Thoracic aorta endothelial cell (primary cell): ENCODE results near the gene TXNL4B.

GRCh38 chr16:71688416-71689161 is 35.9 kb downstream of the PHLPP2 start:
- CAGE, long polyA plus RNA = no peak

GRCh38 chr16:71723417-71724673 is 656 bp downstream of the PHLPP2 start:
- CAGE, long polyA plus RNA = no peak

DNA sequence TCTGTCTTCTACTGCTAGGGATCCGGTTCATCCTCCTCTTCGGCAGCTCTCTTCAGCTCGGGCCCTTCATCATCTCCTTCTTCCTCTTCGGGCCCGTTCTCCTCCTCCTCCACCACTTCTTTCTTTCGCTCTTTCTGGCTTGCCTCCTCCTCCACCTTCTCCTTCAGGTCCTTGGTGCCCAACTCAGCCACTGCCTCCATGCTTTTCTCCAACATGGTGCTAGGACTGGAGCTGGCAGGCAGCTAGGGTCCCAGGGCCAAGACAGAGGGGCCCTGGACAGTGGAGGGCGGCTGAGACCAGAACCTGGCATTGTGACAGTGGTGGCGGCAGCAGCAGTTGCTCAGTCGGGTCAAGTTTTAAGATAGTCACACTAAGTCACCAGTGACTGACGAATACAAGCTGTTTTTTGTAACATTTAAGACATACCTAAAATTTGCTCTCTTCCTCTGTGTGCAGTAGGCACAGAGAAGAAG is 31.0 kb downstream of the AP1G1 start:
- CAGE, long polyA plus RNA = no peak

GRCh38 chr16:71817976-71818420 is 9.4 kb upstream of the AP1G1 start:
- CAGE, long polyA plus RNA = no peak

GRCh38 chr16:71873289-71873492 is 10.8 kb downstream of the ZNF821 start:
- CAGE, long polyA plus RNA = no peak

DNA sequence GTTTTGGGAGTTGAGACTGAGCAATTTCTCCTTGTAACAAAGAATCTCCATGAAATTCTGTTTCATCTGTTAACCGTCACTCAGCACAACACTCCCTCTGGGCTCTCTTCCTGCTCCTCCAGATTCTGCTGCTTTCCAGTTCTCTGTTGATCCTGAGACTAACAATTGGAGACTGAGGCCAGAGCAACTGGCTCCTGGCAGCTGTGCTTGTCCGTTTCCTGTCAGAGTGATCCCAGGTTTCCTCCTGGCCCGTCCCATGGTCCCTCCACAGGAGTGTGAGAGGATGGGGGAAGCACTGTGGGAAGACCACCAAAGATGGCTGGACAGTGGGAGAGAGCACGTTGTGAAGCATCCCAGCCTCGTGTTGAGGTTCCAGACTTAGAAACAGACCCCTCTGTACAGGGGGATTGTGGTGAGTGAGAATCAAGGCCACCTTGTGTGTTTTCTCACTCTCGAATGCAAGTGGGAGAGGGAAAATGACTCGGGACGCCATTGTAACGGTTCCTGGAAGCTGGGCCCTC is 32.6 kb downstream of the IST1 start:
- CAGE, long polyA plus RNA = no peak

GRCh38 chr16:71929910-71930296 is 34.6 kb downstream of the IST1 start:
- CAGE, long polyA plus RNA = no peak

DNA sequence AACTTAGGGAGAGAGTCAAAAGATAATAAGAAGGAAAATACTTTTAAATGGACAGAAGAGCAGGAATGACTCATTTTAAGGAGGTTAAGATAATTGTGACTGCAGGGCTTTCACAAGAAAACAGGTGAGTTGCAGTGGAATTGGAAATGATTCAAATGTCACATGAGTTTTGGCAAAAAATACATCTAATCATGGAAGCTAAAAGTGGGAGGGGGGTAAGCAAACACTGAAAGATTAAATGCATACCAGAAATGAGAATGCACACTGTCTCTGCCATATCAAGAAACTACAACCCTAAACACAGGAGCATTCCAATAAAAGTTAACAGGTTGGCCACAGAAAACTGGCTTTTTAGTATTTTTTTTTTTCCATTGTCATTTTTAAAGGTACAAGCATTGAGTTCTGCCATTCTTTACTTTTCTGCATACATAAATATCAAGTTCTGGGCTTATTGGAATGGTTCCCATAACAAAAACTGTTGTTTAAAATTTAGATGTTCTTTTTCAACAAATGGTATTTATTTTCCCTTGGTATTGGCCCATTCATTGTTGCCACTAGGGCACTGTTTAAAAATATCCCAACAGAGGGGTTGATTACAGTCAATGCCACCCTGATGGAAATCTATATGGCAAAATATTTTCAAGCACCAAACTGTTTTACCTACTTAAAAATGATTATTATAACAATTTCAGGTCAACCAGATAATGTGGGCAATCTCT is 35.1 kb downstream of the IST1 start:
- CAGE, long polyA plus RNA = no peak

- CAGE, long polyA plus RNA = no peak
Measured at GRCh38 chr16:72041923-72042830, 12.1 kb upstream of the HP start.

DNA sequence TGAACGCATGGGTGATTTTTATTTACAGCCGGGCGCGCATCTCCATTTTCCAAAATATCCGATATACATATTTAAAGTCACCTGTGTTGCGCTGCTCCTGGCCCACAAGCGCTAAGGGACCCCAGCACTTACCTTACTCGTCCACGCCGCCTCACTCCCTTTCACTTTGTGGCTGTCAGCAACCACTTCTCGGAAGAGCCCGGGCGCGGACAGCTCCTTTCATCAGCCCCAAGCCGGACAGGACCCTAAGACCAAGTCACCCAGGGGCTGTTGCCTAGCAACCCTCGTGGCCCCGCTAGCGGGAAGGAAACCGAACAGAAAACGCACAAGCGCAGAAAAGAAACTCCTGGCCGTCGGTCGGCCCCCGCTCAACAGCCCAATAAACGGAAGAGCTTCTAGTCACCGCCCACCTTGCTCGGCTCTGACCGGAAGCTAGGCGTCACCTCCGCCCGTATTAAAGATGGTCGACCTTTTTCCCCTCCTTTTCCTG is at the start of gene TXNL4B:
TXNL4B (minus strand) TSS at position 386 of the 490 bp plus-strand sequence.
- CAGE, long polyA plus RNA = no peak

DNA sequence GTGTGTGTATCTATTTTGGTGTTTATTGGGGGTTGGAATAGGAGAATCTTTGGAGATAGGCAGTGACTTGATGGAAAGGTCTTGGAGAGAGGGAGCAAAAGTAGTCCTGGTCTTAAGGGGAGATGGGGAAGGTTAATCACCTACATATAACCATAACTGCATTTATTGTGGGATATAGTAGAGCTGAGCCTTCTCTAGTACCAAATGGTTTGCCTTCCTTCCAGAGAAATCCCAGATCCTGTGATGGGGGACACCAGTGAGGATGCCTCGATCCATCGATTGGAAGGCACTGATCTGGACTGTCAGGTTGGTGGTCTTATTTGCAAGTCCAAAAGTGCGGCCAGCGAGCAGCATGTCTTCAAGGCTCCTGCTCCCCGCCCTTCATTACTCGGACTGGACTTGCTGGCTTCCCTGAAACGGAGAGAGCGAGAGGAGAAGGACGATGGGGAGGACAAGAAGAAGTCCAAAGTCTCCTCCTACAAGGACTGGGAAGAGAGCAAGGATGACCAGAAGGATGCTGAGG is 2.3 kb downstream of the DHX38 start:
- CAGE, long polyA plus RNA = no peak

DNA sequence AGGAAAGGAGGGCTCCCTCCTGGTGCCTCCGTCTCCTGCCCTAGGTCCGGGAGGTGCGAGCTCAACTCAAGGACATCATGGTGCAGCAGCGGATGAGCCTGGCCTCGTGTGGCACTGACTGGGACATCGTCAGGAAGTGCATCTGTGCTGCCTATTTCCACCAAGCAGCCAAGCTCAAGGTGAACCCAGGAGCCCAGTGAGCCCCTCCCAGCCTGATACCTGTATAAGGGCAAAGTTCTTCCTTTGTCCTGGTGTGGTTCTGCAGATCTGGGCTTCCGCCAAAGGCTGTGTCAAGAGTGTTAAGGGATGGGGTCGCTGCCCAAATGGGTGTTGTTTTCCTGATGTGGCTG is 14.8 kb downstream of the DHX38 start:
- CAGE, long polyA plus RNA = no peak

DNA sequence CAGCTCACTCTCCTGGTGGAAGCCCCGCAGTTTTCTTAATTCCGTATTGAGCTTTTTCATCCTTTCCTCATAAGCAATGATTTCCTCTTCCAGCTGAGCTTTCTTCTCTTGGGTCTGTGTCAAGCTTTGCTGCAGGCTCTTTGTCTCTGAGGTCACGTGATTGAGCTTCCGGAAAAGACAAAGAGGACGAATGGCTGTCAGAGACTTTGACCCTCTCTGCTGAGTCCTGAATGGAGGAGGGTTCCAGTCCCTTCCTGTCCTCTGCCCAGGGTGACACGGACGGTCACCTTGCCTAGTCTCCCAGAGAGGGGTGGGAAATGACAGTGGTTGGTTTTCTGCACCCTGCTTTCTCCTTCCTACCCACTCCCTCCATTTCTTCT is 31.6 kb downstream of the DHX38 start:
- CAGE, long polyA plus RNA = no peak

DNA sequence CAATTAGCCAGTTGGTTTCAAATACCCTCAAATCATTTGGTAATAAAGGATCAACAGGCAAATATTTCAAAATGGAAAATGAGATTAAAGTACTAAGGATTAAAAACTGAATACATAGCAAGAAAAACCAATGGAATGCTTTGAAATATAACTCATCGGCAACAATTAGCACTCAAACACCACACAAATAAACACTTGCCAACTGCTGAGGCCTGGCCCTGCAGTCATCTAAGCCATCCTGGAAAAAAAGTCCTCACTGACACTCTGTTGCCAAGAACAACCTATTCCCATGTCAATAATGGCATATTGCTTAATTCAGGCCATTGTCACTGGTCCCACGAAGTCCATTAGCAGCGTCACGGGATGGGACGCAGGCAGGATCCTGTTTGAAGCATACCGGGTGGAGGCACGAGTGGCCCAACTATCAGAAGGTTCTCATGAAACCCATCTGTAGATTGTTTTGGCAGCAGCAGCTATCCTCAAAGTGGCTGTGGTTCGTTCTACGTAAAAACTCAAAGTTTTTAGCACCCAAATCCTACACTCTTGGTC is 91.8 kb downstream of the ZFHX3 start:
- CAGE, long polyA plus RNA = no peak

- CAGE, long polyA plus RNA = no peak
Measured at GRCh38 chr16:72974187-72974874, 73.6 kb downstream of the ZFHX3 start.

DNA sequence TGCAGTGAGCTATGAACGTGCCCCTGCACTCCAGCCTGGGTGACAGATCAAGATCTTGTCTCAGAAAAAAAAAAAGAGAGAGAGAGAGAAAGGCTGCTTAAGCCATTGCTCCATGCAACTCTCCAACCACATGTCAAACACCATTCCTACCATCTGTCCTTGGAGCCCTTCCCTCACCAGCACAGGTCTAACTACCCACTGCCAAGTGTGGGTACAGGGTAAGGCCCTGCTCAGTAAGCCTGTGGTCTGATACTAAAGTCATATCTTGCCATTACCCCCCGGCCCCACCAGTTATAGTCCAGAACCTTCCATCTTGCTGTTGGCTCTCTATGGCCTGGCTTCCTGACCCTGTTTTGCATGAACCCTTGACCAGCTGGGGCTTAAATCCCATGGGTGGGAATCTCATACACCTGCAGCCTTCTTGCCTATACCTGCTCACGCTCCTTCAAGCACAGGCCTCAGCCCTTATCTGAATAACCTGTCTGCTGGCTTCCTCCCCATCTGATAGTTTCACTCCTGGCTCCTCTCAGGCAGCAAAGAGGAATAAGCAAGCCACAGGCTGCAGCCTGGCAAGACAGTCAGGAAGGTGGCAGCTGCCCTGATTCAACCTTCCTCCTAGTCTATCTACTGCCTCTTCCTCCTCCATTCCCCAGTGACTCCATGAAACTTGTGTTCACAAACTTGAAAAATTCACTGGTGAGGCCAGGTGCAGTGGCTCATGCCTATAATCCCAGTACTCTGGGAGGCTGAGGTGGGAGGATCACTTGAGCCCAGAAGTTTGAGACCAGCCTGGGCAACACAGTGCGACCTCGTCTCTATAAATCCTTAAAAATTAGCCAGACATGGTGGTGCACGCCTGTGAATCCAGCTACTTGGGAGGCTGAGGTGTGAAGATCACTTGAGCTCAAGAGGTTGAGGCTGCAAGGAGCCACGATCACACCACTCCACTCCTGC is 64.0 kb downstream of the ZFHX3 start:
- CAGE, long polyA plus RNA = no peak

GRCh38 chr16:73054630-73054973 is 6.7 kb upstream of the ZFHX3 start:
- CAGE, long polyA plus RNA = no peak

- CAGE, long polyA plus RNA = no peak
Measured at GRCh38 chr16:73068418-73069471, 20.8 kb upstream of the ZFHX3 start.

DNA sequence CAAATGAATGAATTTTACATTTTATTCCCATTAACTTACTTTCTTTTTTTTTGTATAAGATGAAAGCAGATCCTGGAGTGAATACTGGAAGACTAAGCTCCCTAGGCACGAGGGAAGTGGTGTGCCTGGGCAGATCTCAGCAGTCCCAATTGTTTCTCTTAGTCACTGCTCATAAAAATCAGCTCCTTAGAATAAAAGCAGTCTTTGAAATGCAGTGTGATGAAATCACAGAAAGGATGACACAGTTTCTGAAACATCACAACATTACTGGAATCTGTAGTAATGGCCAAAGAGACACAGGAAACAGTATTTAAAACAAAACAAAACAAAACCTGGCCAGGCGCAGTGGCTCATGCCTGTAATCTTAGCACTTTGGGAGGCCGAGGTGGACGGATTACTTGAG is 34.6 kb upstream of the ZFHX3 start:
- CAGE, long polyA plus RNA = no peak

- CAGE, long polyA plus RNA = no peak
Measured at GRCh38 chr16:73093736-73094042, 45.8 kb upstream of the ZFHX3 start.